Gastrocnemius medialis (tissue), 3 donors: ENCODE data around the genes PKN3 and DOLK.

GRCh38 chr9:128396956-128397568 lies 23.6 kb upstream of the CERCAM start:
- PRO-cap: no peak
- RAMPAGE, long total RNA, 3 experiments: no peak in any of the 3 experiments

- PRO-cap: no peak
- RAMPAGE, long total RNA, 3 experiments: no peak in any of the 3 experiments
Measured at GRCh38 chr9:128408796-128409296, 11.8 kb upstream of the CERCAM start.

- PRO-cap: no peak
- RAMPAGE, long total RNA, 3 experiments: no peak in any of the 3 experiments
Measured at GRCh38 chr9:128495672-128496101, 8.8 kb upstream of the GLE1 start.

- PRO-cap: no peak
- RAMPAGE, long total RNA, 3 experiments: no peak in any of the 3 experiments
Measured at GRCh38 chr9:128553750-128554049, 1.3 kb downstream of the SPTAN1 start.

GRCh38 chr9:128628378-128628889 lies 28.2 kb downstream of the DYNC2I2 start:
- PRO-cap: no peak
- RAMPAGE, long total RNA, 3 experiments: no peak in any of the 3 experiments

DNA sequence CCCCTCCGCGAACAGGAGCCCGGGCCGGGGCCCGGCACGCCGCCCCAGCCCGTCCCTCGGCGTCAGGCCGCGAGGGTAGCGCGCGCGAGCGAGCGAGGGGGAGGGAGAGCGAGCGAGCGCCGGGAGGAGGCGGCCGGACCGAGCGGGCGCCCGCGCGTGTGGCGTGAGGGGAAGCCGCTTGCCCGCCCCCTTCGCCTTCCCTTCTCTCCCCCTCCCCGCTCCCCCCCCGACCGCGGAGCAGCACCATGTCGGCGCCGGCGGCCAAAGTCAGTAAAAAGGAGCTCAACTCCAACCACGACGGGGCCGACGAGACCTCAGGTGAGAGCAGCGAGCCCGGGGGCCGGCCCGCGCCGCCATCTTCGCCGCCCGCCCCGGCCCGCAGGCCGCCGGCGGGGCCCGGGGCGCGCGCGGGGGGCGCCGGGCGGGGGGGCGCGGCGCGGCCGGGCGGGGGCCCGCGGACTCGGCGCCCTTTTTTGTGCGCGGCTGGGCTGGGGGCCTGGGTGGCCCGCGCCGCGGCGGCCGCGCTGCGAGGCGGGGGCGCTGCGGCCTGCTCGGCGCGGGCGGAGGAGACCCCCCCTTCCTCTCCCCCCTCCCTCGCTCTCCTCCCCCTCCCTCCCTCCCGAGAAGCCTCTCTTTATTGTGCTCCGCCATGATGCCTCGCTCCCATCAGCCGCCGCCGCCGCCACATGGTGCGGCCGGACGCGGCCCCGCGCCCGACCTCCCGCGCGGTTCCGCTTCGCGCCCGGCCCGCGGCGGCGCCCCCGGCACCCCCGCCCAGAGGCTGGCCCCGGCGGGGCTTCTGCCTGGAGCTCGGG lies 523 bp downstream of the SET start:
- PRO-cap: unidirectional peak, minus-strand start at position 158 of the sequence; bidirectional peak, plus-strand start at position 629 of the sequence, minus-strand start at position 569 of the sequence
- RAMPAGE, long total RNA, 3 experiments: start-site peak on the plus strand in 1 of 3 experiments, centred at positions 115 to 224 of the sequence, 62 to 90 reads per replicate

DNA sequence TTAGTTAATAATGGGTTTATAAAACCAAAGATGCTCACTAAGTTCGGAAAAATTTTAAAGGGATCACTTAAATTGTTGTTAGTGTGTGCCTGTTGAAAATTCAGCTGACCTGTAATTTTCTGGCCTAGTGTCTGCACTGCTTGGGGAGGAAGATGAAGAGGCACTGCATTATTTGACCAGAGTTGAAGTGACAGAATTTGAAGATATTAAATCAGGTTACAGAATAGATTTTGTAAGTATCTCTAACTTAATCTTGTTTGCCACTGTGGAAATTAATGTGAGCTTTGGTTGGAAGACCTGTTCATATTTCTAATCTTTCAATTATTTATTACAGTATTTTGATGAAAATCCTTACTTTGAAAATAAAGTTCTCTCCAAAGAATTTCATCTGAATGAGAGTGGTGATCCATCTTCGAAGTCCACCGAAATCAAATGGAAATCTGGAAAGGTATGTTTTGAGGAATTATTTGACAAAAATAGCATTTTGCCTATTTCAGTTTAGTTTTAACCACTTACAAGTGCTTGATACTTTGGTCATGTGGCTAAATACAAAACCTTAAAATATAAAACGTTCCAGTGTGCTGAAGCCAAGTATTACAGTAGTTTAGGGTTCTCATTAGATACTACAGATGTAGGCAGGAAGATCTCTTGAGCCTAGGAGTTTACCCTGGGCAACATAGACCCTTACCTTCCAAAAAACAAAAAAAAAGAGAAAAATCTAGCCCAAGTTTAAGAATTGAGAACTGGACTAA lies 3.7 kb downstream of the SET start:
- PRO-cap: no peak
- RAMPAGE, long total RNA, 3 experiments: start-site peak on the plus strand in 1 of 3 experiments, centred at positions 188 to 382 of the sequence, 18 to 46 reads per replicate

DNA sequence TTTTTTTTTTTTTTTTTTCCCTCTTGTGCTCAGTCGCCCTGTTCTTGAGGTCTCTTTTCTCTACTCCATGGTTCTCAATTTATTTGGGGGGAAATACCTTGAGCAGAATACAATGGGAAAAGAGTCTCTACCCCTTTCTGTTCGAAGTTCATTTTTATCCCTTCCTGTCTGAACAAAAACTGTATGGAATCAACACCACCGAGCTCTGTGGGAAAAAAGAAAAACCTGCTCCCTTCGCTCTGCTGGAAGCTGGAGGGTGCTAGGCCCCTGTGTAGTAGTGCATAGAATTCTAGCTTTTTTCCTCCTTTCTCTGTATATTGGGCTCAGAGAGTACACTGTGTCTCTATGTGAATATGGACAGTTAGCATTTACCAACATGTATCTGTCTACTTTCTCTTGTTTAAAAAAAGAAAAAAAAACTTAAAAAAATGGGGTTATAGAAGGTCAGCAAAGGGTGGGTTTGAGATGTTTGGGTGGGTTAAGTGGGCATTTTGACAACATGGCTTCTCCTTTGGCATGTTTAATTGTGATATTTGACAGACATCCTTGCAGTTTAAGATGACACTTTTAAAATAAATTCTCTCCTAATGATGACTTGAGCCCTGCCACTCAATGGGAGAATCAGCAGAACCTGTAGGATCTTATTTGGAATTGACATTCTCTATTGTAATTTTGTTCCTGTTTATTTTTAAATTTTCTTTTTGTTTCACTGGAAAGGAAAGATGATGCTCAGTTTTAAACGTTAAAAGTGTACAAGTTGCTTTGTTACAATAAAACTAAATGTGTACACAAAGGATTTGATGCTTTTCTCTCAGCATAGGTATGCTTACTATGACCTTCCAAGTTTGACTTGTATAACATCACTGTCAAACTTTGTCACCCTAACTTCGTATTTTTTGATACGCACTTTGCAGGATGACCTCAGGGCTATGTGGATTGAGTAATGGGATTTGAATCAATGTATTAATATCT lies 6.0 kb downstream of the SET start:
- PRO-cap: no peak
- RAMPAGE, long total RNA, 3 experiments: start-site peak on the plus strand in 1 of 3 experiments, centred at position 618 of the sequence, 56 reads per replicate

DNA sequence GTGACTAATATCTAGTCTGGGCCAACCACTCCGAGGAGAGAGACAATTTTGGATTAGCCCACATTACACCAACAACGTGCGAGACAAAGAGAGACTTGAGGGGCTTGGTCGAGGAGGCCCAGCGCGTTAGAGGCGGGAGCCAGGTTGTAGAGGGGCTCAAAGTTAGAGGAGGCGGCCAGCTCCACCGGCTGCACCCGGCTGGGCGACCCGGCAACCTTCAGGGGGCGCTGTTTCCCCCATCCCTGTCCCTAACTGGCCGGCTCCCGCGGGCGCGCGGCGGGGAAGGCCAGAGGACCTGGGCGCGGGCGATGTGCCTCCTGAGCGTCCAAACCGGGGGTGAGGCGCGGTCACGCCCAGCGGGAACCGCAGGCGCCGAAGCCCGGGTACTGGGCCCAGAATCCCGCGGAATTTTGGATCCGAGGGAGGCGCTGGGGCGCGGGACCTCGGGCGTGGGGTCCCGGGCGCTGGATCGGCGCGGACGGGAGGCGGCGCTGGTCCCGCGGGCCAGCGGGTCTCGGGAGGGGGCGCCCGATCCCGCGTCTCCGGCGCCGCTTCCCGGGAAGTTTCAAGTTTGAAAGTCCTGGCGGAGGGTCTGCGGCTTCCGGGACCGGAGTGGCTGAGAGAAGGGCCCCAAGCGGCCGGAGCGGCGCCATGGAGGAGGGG lies at the start of gene PKN3:
Gene PKN3 (plus strand): TSS at position 239 of the 663 bp plus-strand sequence.
- PRO-cap: unidirectional peak, plus-strand start at position 245 of the sequence
- RAMPAGE, long total RNA, 3 experiments: no peak in any of the 3 experiments

- PRO-cap: no peak
- RAMPAGE, long total RNA, 3 experiments: no peak in any of the 3 experiments
Measured at GRCh38 chr9:128793270-128794292, 6.5 kb downstream of the TBC1D13 start.

DNA sequence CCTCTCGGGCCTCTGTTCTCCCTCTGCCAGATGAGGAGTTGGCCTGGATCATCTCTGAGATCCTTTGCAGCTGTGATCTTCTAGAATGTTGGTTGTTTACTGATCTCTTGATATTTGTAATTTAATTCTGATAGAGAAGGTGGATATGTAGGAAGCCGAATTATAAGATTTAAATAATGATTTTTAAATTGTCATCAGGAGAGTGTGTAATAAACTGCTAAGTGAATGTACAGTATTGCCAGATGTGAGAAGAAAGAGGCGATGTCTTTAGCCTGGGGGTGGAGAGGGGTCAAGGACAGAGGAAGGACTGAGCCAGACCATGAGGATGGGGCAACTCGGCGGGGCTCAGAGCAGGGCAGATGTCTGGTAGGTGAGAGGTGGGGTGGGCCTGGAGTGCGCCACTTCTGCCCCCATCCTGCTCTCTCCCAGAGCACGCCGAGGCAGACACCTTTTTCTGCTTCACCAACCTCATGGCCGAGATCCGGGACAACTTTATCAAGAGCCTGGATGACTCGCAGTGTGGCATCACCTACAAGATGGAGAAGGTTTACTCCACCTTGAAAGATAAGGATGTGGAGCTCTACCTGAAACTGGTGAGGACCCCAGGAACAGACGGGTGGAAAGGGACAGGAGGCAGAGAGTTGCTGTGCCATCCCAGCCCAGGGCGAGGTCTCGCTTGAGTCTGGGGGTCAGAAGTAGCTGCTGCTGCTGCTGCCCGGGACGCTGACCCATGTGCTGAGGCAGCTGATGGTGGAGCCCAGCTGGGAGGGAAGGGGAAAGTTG lies 14.6 kb upstream of the ENDOG start:
- PRO-cap: no peak
- RAMPAGE, long total RNA, 3 experiments: no peak in any of the 3 experiments

GRCh38 chr9:128818789-128819671 lies 730 bp downstream of the ENDOG start:
- PRO-cap: bidirectional peak, plus-strand start at chr9:128819022, minus-strand start at chr9:128818964; unidirectional peak, minus-strand start at chr9:128819078
- RAMPAGE, long total RNA, 3 experiments: no peak in any of the 3 experiments

GRCh38 chr9:128881561-128881785 lies 277 bp downstream of the KYAT1 start:
- PRO-cap: no peak
- RAMPAGE, long total RNA, 3 experiments: no peak in any of the 3 experiments

- PRO-cap: no peak
- RAMPAGE, long total RNA, 3 experiments: no peak in any of the 3 experiments
Measured at GRCh38 chr9:128883239-128883386, 1.2 kb downstream of the LRRC8A start.

GRCh38 chr9:128947320-128947869 lies at the start of gene DOLK:
Gene DOLK (minus strand): TSS chr9:128947603.
- PRO-cap: bidirectional peak, plus-strand start at chr9:128947699, minus-strand start at chr9:128947608
- RAMPAGE, long total RNA, 3 experiments: start-site peak on the plus strand in 3 of 3 experiments, at chr9:128947698-128947716 at its widest, 225 to 367 reads per replicate; start-site peak on the minus strand in 1 of 3 experiments, at chr9:128947600-128947622 at its widest, 26 reads per replicate

- PRO-cap: no peak
- RAMPAGE, long total RNA, 3 experiments: no peak in any of the 3 experiments
Measured at GRCh38 chr9:129052544-129053071, 16.2 kb downstream of the MIGA2 start.

GRCh38 chr9:129088907-129090296 lies 8.5 kb downstream of the DOLPP1 start:
- PRO-cap: no peak
- RAMPAGE, long total RNA, 3 experiments: no peak in any of the 3 experiments

- PRO-cap: no peak
- RAMPAGE, long total RNA, 3 experiments: start-site peak on the minus strand in 1 of 3 experiments, at chr9:129100640-129100687 at its widest, 44 reads per replicate
Measured at GRCh38 chr9:129100440-129100842, 10.2 kb downstream of the CRAT start.

DNA sequence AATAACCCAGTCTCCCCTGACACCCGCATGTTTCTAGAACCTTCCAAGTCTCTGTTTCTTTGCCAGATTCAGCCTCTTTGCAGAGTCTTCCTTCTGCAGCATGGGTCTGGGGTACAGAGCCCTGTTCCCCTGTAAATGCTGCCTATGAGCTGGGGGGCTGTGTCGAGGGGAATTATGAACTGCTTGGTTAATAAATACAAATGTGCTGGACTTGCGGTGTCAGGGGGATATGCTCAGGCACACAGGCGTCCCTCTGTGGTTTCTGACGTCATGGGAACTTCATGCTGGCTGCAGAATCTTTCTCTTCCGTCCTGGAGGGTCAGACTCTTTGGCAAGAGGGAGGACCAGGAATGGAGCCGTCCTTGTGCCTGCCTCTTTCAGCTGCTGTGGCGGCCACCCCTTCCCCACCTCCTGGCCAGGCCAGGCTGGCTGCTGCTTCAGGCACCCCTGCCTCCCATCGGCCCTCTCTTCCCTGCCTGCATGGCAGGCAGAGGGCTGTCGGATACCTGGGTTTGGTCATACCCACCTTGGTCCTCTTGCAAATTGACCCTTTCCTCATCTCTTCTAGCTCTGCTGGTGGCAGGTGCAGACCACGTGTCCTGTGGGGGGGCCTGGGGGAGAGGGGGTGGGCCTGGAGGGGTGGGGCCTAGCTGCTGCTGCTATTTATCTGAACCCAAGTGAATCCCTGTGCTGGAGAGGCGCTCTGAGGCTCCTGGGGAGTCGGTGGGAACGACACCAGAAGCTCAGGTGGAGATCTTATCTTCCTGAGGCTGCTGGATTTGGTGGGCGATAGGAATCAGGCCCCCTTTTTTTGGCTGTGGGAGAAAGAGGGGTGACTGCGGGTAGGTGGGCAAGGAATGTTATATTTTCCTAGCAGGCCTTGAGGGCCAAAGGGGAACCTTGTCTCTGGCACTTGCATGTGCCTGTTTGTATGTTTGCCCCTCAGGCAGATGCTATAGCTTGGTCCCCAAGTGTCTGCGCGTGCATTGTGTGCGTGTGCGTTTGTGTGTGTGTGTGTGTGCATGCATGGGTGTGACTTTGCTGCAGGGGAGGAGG lies 30.4 kb downstream of the PTPA start:
- PRO-cap: bidirectional peak, plus-strand start at position 331 of the sequence, minus-strand start at position 176 of the sequence
- RAMPAGE, long total RNA, 3 experiments: start-site peak on the plus strand in 3 of 3 experiments, centred at positions 520 to 692 of the sequence, 15 to 50 reads per replicate

DNA sequence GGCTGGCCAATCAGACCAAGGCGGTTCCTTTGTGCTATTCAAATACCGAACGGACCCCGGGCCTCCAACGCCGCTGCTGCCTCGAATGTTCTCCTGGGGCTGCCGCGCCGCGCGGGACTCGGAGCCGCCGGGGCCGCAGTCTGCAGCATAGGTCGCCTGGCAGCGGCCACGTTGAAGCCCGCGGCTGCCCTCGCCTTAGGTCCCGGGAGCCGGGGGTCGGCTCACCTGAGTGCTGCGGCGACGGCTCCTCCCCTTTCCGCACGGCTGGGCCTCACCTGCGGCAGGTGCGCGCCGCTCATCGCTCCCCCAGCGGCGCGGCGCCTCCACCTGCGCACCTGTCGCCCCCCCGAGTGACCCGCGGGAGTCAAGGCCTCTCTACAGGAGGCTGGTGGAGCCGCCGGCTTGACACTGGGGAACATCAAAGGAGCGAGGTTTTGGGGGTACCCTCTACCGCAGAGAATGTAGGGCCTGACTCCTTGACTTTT lies 364 bp upstream of the IER5L start:
- PRO-cap: no peak
- RAMPAGE, long total RNA, 3 experiments: no peak in any of the 3 experiments